SJCRH30 (cell line): ENCODE data around the genes DRD1 and UNC5A.

DNA sequence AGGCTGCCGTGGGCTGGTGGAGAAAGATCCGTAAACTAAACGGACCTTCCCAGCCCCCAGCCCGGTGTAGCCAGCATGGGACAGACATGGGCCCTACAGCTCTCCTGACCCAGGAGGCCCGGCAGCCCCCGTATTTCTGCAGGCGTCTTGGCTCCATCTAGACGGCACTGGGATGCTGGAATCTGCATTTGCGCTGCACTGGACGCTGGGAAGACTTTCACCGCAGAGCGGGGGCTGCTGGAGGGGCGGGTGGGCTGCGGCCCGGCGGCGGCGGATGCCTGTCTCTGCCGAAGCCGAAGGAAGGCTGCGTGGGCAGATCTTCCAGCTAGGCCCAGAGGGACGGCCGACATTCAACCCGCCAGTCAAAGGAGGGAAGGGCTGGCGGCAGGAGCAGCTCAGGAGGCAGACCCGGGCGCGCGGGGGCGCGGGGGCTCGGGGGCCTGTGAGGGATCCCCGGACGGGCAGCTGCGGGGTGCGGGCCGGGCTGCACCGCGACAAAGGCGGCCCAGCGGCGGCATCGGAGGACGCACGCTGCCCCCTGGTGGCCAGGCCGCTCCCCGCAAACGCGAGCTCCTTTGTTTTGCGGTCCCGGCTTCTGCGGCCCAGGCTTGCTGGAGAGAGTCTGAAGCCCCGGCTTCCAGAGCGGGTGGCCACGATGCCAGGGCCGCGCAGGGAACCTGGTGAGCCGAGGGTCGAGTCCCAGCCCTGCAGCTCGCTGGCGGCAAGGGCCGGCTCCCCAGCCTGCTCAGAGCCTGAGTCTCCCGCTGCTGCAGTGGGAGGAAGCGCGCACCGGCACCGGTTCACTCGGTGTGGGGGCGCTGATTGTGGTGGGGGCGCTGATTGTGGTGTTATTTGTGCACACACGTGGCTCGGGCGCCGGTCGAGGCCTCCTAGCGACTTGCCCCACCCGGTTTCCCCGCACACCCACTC, 266.4 kb downstream of the NSG2 start:
- RAMPAGE, long total RNA, result no peak

GRCh38 chr5:174727656-174728034, 3.3 kb downstream of the MSX2 start:
- RAMPAGE, long total RNA, result no peak

- RAMPAGE, long total RNA, result no peak
These were observed 119.3 kb downstream of the MSX2 start for GRCh38 chr5:174843730-174844006.

- RAMPAGE, long total RNA, result no peak
These were observed 45.9 kb downstream of the DRD1 start for GRCh38 chr5:175398048-175398440.

DNA sequence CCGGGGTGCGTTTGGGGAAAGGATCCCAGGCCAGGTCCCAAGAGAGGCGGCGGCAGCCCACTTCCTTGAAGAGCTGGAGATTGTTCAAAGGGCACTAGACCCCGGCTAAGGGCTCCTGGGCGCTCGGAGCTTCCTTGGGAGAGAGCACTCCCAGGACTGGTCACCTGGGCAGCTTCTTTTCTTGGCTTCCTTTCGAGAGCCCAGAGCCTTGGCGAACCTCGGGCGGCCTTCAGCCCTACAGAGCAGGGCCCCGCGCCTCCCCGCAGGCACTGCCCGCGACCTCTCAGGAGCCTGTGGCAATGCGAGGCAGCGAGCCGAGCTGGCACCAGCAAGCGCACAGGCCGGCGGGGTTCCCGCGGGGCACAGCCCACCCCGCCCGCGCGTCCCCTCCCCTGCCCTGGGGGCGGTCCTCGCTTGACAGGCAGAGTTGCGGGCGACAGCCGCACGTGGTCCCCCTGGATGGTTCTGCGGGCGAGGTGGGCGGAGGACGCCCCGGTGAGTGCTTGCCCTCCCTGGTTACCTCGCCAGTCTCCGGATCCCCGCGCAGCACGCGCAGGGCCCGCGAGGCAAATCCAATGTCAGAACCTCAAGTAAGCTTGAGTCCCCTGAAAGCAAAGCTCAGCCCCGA, at the start of gene DRD1:
Gene DRD1, minus strand, starts transcription at position 338 of the 628 bp plus-strand sequence.
- RAMPAGE, long total RNA, result no peak

DNA sequence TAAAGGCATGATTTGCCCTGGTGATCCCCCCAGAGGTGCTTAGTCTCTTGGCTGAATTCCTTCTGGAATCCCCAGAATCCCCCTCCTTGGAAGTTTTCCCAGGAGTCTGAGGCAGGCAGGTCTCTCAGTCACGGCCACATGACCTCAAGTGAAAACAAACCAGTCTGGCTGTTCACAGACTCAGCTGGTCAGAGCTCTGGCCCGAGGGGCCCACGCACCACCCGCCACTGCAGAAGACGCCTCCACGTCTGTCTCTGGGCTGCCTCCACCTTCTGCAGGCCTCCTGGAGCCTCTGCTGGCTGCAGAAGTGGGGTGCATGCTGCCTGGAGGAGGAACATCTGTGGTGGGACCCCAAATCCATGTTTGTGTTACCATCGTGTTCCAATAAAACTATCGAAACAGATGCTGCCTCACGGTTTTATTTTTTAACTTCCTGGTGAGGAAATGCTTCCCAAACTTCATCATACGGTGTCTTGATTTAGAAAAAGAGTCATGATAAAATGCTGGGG, 52.5 kb downstream of the HRH2 start:
- RAMPAGE, long total RNA, result no peak

- RAMPAGE, long total RNA, result no peak
These were observed 73.8 kb upstream of the CPLX2 start for GRCh38 chr5:175797479-175798108.

GRCh38 chr5:175878648-175879262, 7.4 kb downstream of the CPLX2 start:
- RAMPAGE, long total RNA, result no peak

DNA sequence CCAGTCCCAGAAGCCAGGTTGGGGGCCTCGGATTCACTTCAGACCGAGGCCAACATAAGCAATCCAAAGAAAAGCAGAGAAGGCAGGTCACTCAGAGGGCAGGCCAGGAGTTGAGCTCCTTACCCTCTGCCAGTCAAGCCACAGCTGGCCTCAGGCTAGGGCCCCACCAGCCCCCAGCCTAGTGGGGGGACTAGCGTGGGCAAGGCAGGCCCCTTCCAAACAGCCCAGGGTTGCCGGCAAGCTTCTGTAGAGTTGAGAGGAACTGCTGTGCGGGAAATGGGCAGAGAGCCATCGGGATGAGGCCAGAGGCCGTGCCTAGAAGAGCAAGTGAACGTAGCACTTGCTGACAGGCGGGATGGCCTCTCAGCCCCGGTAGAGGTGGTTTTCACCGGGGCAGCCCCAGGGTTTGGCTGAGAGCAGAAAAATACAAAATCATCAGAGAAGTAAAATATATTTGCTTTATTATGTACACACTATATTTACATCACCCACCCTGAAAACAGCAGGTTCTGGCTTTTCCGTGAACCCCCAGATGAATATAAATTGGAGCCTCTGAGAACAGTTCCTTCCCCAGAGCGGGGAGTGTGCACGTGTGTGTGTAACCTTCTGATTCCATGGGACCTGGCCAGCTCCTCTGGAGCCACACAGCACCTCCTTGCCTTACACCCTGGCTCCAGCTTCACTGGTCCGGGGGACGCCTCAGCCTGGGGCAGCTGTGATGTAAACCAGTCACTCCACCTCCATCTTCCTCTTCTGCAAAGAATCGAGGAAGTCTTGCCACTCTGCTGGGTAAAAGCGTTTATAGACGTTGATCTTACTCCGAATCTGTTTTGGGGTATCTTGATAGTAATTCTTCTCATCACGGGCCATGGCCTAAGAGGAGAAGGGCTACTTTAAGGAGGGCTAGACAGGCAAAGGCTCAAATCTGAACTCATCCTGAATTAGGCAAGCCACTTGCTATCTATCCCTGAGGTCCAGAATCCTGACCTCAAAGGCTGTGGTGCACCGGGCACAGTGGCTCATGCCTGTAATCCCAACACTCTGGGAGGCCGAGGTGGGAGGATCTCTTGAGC, 4.6 kb downstream of the NOP16 start:
- RAMPAGE, long total RNA, result no peak

GRCh38 chr5:176415560-176416055, 731 bp downstream of the CLTB start:
- RAMPAGE, long total RNA, result no peak

DNA sequence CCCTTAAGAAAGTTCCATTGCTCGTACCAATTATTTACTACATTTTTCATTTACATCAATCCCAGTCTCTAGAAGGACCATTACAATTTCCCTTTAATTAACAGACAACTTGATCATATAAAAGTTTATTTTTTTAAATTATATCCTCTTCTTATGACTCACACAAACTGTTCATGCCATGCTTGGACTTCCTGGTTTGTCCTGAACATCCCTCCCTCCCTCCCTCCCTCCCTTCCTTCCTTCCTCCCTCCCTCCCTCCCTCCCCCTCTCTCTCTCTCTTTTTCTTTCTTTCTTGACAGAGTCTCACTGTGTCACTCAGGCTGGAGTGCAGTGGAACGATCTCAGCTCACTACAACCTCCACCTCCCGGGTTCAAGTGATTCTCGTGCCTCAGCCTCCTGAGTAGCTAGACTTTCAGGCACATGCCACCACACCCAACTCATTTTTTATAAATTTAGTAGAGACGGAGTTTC, 11.7 kb upstream of the CLTB start:
- RAMPAGE, long total RNA, result no peak

DNA sequence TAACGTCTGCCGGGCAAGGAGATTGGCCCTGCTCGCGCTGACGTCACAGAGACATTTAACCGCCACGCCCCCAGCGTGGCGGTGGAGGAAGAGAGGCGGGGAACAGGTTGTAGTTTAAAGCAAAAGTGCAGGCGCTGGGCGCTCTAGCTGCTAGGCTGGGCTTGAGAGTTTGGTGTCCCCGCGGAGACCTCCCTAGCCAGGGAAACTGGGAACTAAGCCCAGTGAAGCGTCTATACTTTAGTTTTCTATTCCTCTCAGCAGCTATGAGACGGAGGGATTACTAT, 758 bp upstream of the RNF44 start:
- RAMPAGE, long total RNA, result no peak

GRCh38 chr5:176543759-176544385, 5.3 kb upstream of the CDHR2 start:
- RAMPAGE, long total RNA, result no peak

- RAMPAGE, long total RNA, result no peak
These were observed 703 bp downstream of the CDHR2 start for GRCh38 chr5:176549705-176550384.

DNA sequence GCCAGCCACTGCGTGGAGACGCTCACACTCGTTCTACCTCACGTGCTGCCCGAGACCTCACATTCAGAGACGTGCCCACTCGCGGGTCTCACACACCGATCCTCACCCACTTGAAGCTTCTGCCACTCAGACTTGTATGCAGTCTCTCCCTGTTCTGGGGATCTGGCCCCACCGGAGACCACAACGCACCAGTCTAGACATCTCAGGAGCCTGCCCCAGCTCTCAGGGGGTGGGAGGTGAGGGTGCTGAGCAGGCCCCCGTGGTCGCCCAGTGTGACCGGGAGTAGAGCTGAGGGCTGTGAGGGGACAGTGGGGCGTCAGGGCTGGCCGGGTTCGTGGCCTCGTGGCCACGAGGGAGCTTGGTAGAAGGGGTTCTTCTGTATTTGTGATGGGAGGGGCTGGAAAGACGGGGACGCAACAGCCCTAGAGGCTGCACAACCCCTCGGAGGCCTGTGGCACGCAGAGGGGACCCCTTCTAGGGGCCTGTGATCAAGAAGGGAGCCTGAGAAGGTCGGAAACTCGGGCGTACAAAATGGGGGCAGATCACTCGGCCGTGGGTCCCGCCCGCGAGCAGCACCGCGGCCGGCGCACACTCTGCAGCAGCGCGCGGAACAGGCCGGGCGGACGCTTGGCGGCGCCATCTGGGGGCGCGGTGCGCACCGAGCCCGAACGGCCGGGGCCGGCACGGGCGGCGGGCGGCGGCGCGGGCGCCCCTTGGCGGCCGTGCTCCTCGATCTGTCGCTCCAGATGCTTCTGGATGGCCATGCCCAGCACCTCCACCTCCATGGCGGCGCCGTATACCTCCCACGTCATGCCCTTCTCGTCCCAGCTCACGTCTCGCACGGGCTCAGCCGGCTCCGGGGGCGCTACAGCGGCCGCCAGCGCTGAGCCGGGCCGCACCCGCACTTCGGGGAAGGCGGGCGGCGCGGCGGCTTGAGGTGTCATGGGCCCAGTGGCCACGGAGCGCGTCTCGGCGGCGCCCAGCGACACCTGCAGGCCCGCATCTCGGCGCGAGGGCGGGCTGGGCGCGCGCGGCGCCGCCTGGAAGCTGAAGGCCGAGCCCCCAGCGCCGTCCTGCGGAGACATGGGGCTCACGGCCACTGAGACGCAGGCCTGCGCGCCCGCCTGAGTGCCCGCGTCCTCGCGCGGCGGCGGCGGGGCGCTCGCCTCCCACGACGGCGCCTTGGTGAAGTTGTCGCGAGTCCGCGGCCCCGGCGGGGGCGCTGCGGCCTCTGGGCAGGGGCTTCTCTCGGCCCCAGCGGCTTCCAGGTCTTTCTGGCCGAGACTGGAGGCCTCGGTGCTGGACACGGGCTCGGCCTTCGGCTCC, 13.2 kb downstream of the GPRIN1 start:
- RAMPAGE, long total RNA, result no peak

GRCh38 chr5:176687790-176688214, 40.5 kb downstream of the TSPAN17 start:
- RAMPAGE, long total RNA, result no peak

GRCh38 chr5:176809493-176810682, at the start of gene UNC5A:
UNC5A (plus strand) TSS chr5:176810559.
- RAMPAGE, long total RNA, result no peak

DNA sequence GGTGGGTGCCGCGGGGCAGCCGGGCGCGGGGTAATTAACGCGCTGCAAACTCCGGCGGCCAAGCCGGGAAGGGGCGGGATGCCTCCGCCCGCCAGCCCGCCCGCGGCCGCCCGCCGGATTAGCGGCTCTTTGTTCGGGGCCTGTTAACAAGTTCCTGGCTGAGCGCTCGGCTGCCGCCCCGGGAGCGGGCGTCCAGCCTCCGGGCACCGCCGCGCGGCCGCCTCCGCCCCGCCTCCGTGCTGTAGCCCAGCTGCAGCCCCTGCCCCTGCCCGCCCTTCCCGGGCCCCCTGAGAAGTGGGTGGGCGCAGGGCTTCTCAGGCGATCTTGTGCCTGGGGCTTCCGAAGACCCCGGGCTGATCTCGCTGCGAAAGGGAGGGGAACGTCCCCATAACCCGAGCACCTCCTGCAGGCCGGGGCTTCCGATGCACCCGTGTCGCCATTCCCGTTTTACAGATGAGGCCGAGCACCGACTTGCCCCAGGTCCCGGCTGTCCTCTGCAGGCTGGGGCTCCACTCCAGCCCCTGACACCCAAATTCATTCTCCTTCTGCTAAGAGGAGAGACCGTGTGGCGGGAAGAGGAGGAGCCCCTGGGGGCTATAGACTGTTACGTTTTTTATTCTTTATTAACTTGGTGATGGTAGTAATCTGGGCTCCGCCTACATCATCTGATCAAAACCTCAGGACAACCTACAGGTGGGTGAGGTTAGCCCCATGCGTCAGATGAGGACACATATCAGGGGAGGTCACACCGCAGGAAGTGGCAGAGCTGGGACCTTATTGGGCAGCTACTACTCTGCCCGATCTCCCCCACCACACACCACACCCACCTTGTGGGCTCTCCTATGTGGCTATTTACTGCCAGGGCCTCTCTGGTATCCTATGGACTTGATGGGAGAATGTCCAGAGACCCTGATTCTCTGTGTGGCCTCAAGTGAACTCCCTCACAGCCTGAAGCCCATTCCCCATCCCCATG, 7.8 kb downstream of the UNC5A start:
- RAMPAGE, long total RNA, result no peak

DNA sequence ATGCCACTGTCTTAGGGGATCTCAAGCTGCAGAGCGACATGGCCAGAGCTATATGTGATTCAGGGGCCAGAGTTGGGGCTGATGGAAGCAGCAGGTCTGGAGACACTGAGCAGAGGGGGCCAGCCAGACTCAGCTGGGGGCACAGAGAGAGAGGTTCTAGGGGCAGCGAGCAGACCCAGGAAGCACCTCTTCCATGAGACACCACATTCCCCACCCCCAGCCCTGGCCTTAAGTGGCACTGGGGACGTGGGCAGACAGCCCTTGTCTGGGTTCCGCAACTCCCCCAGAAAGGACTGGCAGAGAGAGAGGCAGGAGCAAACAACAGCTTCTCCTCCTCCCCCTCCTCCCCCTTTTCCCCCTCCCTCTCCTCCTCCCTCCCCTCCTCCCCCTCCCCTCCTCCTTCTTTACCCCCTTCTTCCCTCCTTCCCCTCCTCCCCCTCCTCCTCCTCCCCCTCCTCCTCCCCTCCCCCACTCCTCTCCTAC, 35.7 kb downstream of the HK3 start:
- RAMPAGE, long total RNA, result no peak

- RAMPAGE, long total RNA, result no peak
These were observed 38.1 kb downstream of the UIMC1 start for GRCh38 chr5:176968505-176968838.